ENCODE results near the gene BARD1.

DNA sequence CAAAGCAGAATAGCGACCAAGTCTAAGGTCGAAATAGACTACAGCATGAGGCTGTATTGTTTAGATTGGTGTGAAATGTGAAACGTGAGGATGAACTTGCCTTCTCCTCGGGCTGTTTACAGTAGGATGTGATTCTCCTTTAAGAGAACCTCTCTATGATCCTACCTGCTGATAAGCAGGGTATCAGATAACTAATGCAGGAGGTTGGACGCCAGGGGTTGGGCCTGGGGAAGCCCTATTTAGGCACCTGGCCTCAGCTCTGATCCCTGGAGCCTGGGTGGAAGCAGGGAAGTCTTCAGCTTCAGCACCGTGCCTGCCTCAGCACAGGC is 11.4 kb downstream of the CRYGD start:
- PRO-cap, result no peak
- RRBS, 2 experiments, result no CpG with 5 or more reads among the region's 6 CpGs

DNA sequence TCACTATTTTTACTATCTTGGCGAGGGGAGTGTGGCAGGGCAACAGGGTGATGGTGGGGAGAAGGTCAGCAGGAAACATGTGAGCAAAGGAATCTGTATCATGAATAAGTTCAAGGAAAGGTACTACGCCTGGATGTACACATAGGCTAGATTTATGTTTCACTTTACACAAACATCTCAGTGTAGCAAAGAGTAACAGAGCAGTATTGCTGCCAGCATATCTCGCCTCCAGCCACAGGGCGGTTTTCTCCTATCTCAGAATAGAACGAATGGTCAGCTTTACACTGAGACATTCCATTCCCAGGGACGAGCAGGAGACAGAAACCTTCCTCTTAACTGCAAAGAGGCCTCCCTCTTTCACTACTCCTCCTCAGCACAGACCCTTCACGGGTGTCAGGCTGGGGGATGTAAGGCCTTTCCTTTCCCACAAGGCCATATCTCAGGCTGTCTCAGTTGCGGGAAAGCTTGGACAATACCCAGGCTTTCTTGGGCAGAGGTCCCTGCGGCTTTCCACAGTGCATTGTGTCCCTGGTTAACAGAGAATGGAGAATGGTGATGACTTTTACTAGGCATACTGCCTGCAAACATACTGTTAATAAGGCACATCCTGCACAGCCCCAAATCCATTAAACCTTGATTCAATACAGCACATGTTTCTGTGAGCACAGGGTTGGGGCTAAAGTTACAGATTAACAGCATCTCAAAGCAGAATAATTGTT is 2.2 kb upstream of the IDH1 start:
- PRO-cap, result no peak
- RRBS, 2 experiments, result no CpG with 5 or more reads among the region's 9 CpGs

- PRO-cap, result no peak
- RRBS, 2 experiments, result 3 to 5% methylated on average over 3 of the region's 20 CpGs
Measured at GRCh38 chr2:209579137-209579925, 155.5 kb downstream of the MAP2 start.

- PRO-cap, result no peak
- RRBS, 2 experiments, result no CpG with 5 or more reads among the region's 2 CpGs
Measured at GRCh38 chr2:210050319-210050750, 47.9 kb downstream of the RPE start.

GRCh38 chr2:210169763-210170191 is 1.4 kb downstream of the KANSL1L start:
- PRO-cap, result unidirectional peak, plus-strand start at chr2:210170043
- RRBS, 2 experiments, result no CpG with 5 or more reads among the region's 2 CpGs

DNA sequence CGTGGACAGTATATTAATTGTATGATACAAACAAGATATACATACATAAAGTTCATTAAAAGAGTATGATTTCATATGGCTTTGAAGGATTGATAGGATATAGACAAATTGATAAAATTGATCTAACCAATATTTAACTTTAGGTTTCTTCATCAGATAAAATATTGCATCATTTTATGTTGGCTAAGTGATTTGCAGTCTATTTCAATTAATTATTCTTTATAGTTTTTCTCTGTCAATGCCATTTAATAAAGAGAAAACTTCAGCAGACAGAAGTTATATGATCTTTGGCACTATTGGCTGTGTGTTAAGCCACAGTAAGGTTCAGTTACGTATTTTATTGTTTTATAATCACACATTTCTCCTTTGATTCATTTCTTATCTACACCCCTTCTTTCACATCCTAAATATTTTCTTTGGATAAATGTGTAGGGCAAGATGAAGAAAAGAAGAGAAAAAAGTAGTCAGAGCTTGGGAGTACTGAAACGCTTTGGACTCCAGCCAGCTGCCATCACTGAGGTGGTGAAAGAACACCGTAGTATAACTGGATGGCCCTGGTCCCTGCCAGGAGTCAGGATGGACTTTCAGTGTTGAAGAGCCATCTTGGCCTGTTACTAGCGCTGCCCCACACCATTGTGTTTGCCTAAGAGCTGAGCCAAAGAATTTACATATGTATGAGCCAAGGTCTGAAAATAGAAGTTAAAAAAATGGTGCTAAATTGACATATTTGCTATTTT is 9.8 kb upstream of the CPS1 start:
- PRO-cap, result no peak
- RRBS, 2 experiments, result no CpG with 5 or more reads among the region's 5 CpGs

GRCh38 chr2:210553311-210553849 is 3.0 kb upstream of the CPS1 start:
- PRO-cap, result no peak
- RRBS, 2 experiments, result no CpG with 5 or more reads among the region's 1 CpG

DNA sequence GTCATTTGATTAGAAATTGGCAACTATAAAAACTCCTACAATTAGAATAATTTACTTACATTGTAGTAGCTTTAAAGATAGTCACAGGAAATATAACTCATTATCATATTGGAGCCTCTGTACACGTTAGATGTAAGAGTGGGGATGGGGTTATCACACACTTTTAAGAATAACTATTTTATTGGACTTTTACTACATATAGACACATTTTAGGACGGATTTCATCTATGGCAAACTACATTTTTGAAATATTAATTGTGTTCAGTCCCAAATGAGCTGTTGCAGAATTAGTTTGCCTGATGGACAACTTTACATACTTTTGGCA is 4.3 kb downstream of the CPS1 start:
- PRO-cap, result no peak
- RRBS, 2 experiments, result no CpG with 5 or more reads among the region's 2 CpGs

GRCh38 chr2:210561100-210562039 is 5.0 kb downstream of the CPS1 start:
- PRO-cap, result no peak
- RRBS, 2 experiments, result no CpG with 5 or more reads among the region's 7 CpGs

DNA sequence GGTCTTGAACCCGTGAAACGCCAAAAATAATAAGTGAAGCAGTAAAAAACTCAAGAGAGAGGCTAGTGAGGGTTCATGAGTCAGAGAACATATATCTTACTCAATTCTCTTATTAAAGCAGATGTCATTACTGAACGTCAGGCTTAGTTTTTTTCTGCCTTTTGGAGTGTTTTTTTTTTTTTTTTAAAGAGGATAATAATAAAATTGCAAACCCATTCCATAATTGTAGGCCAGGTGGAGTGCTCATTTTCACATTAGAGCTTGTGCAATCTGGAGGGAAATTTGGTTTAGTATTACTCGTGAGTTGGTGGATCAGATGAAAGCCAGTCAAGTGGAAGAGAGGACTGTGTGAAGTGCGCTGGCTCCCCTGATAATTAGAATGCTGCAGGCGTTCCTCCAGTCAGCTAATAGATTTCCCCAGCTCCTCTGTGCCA is 74.5 kb downstream of the CPS1 start:
- PRO-cap, result no peak
- RRBS, 2 experiments, result no CpG with 5 or more reads among the region's 6 CpGs

DNA sequence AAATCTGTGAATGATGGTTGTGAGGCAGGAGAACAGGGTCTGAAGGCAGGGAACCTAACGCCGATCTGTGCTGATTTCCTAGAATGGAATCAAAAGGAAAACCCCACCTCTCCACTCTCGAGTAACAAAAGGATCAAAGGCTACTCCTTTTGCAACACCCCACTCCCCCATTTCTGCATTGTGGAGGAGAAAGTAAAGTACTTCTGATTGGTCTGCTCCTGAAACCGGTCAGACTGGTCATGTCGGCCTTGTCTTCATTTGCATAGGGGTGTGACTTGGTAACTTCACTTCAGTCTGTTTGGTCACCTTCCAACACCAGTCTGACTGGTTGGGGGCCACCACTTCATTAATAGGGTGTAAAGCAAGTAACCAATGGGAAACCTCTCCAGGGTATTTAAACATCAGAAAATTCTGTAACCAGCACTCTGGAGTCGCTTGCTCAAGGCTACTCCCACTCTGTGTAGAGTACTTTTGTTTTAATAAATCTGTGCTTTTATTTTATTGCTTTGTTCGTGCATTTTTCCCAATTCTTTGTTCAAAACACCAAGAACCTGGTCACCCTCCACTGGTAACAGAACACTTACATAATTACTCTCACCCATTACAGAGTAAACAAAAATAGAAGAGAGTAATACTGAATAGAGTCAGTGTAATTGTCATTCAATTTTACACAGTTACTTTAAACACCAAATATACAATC is 771.8 kb downstream of the ERBB4 start:
- PRO-cap, result no peak
- RRBS, 2 experiments, result no CpG with 5 or more reads among the region's 7 CpGs

- PRO-cap, result no peak
- RRBS, 2 experiments, result no CpG with 5 or more reads among the region's 6 CpGs
Measured at GRCh38 chr2:211899797-211900530, 638.6 kb downstream of the ERBB4 start.

DNA sequence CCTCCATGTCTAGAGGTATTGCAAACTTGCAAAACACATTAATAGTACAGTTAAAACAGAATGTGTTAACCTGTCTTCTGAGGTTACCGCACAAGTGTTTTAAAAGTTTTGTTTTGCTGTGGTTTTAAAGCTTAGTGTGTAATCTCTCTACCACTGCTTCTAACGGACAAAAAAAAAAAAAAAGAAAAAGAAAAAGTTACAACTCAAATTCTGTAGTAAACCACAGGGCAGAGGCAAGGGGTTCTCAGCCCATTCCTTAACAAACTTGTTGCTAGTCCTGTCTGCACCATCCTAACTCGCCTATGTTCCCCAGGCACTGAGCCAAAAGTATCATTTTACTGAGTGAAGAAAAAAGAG is 47.3 kb downstream of the IKZF2 start:
- PRO-cap, result no peak
- RRBS, 2 experiments, result no CpG with 5 or more reads among the region's 3 CpGs

- PRO-cap, result no peak
- RRBS, 2 experiments, result no CpG with 5 or more reads among the region's 2 CpGs
Measured at GRCh38 chr2:213148336-213149236, 2.8 kb downstream of the IKZF2 start.

GRCh38 chr2:213216449-213216997 is 65.1 kb upstream of the IKZF2 start:
- PRO-cap, result no peak
- RRBS, 2 experiments, result no CpG with 5 or more reads among the region's 5 CpGs

DNA sequence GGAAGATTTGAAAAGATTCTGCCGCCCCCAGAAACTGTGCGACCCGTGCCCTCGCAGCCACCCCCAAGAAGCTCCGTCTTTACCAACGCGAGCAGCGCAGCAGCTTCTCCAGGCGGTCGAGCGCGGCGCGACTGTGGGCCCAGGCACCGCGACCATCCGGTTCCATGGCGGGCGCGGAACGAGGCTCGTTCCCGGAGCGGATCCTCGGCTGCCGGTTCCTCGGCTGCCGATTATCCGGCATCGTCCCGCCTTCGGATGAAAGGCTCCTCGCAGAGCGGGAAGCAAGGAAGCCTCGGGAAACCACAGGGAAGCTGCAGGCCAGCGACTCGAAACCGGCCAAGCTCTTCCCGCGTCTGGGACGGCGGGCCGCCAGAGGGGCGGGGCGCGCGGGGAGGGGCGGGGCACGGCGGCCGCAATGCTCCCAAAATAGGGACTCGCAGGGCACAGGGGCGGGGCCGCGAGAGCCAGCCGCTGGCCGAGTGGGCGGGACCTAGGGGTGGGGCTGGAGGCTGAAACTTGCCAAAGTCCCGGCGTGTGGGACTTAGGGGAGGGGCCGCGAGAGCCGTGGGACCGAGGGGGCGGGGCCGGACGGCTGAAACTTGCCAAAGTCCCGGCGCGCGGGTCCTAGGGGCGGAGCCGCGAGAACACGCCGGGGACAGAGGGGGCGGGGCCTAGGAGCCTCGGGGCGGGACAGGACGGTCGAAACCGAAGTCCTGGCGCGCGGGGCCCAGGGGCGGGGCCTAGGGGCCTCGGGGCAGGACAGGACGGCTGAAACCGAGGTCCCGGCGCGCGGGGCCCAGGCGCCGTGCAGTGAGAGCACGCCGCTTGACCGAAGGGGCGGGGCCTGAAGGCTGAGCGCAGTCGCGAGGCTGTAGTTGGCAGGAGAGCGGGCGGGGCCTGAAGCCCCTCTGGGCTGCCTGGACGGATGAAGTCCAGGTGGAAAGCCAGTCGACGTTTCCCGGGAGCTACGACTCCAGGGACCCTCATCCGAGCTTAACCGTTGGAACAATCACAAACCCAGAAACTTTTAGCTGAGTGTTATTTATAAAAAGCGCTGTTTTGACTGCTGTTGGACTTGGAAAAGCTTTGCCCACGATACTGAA is at the start of gene BARD1:
BARD1 (minus strand) TSS at position 355 of the 1,103 bp plus-strand sequence.
- PRO-cap, result unidirectional peak, plus-strand start at position 858 of the sequence; unidirectional peak, plus-strand start at position 881 of the sequence; unidirectional peak, plus-strand start at position 901 of the sequence; bidirectional peak, plus-strand start at position 1,067 of the sequence, minus-strand start at position 1,010 of the sequence
- RRBS, 2 experiments, result 2 to 4% methylated on average over 23 to 32 of the region's 113 CpGs

DNA sequence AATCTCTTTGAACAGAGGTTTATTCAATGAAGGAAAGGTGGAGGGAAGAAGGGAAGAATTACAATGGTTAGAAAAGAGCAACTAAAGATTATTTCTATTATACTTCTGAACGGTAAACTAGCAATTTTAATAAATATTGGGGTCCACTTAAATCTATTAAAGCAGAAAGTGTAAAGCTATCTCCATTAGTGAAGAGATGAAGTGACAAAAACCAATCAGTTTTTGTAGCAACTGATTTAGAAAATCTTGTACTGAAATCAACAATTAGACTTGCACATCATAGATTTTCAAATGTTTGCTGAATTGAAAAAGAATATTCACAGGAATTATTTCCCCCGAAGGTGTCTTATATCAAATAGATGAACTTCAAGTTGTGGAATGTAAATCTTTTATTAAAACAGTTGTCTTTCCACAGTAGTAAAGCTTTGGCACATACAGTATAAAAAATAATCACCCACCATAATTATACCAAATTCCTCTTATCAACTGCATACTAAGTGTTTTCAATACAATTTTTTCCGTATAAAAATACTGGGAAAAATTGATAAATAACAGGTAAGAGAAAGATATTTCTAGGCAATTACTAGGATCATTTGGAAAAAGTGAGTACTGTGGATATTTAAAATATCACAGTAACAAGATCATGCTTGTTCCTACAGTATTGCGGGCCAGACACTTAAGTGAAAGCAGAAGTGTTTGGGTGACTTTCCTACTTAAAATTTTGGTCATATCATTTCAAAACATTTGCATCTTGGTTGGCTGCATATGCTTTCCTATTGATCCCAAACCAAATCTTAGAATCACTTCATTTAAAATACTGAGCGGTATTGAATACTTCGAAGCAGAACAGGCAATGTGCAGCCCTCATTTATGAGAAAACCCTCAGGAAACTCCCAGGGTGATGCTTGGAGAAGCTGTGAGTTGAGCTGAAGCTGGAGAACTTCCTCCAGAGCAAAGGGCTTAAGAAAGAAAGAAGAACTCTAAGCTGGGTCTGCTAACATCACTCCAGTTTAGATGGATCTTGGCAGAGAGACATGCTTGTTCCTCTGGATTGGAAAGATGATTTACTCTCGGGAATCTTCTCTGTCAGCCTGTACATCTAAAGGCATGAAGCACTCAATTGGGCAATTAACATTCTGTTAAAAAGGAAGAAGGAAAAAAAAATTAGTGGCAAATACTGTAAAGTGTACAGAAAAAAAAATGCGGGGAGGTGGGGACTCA is 49.0 kb downstream of the ATIC start:
- PRO-cap, result unidirectional peak, minus-strand start at position 1 of the sequence
- RRBS, 2 experiments, result no CpG with 5 or more reads among the region's 8 CpGs

DNA sequence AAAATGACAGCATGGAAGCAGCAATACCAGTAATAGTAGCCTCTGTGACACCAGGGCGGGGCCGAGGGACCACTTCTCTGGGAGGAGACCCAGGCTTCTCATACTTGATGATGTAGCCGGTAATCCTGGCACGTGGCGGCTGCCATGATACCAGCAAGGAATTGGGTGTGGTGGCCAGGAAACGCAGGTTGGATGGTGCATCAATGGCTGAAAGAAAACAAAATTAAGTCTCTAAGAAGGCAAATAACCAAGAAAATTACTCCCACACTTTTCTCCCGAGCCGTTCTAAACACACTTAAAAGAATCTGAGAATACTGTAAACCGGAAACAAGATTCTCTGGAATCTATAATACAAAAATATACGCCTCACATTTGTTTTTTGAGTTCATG is 60.7 kb downstream of the FN1 start:
- PRO-cap, result no peak
- RRBS, 2 experiments, result no CpG with 5 or more reads among the region's 10 CpGs

DNA sequence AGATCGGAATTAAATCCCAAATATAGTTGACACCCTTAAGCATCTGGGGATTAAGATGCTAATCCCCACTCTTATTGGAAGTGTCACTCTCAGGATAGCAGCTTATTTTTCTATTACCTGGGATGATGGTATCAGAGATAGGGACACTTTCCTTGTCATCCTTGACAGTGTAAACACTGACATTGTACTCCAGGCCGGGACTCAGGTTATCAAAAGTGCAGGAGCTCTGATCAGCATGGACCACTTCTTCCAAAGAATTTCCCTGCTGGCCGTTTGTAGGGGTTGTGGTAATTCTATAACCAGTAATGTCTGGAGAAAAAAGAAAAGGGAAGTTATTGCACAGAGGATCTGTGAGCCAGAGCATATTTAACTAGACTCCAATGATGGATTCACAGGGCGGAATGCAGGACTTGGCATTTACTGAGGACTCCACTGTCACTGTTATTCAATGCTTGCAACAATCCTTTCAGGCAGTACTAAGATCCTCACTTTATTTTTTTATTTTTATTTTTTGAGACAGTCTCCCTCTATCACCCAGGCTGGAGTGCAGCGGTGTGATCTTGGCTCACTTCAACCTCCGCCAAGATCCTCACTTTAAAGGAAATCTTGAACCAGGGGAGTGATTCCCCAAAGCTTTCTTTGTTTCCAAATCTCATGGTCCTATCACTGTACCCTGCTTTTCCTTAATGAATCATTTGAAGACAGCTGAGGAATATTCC is 41.3 kb downstream of the FN1 start:
- PRO-cap, result no peak
- RRBS, 2 experiments, result no CpG with 5 or more reads among the region's 6 CpGs

GRCh38 chr2:215713322-215713917 is 277.6 kb upstream of the FN1 start:
- PRO-cap, result no peak
- RRBS, 2 experiments, result no CpG with 5 or more reads among the region's 1 CpG